Epithelial cell of proximal tubule (primary cell): ENCODE measurements around a stretch of chr13.

- RAMPAGE, long total RNA, result no peak
- RRBS, result 6% methylated on average over 10 of the region's 71 CpGs
Measured at GRCh38 chr13:22925740-22926855, 254.7 kb upstream of the SGCG start.

DNA sequence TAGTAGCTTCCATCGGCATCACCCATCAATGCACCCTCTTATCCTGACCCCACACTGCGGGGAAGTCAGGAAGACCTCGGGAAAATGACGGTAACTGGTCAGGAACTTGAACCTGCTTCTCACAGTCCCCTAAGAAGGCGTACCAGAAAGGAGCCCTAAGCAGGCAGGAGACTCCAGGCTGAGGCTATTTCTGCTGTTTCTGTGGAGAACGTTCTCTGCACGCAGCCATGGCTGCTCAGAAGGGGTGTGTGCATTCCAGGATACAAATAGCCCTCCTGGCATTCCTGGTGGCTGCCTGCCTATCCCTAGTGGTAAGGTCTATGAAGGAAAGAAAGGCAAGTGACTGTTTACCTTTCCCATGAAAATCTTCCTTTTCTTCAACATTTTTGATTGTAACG is 2.5 kb downstream of the SGCG start:
- RAMPAGE, long total RNA, result no peak
- RRBS, result no CpG with 5 or more reads among the region's 8 CpGs

DNA sequence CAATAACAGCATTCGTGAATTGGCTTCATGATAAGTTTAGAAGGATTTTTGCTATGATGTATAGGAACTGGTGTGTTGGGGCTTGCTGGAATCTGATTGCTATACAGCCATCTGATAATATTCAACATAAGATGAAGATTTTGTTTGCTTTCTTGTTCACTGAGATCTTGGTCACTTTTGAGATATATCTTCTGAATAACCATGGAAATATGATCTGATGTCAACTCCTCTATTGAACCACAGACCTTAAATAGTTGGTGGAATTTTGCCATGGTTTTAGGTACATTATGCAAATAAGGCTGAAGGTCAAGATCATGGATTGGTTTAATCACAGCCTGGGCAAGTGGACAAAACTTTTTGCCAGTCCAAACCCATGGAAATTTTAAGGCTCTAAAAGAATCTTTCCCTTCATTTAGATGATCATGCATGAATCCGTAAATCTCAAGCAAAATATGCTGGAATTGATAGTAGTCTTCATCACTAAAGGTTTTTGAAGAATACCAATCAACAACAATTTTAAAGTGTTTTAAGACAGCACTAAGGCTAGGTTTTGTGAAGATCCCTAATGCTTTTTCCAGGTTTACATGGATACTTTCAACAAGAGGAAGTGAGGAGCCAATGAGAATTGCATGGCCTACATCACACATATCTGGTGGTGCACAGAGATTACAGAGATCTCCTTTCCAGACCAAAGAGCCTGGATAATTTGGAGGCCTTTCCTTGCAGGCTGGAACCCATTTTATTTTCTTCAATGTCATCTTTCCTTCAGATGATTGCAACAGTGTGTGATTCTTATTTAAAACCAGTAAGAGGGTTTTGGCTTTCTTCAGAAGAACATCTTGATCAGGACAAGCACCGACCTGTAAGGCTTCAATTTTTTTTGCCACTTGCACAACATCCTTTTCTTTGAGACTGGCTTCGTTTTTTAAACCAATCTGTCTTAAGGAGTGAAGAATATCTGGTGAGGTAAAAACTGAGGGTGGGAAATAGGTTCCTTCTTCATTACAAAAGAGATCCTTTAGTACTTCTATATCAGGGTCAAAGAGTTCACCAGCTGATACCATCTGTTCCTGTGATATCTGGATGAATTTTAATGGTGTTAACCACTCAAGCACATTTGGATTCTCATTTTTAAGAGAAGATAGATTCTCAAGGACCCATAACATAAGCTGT is 93.4 kb downstream of the SACS start:
- RAMPAGE, long total RNA, result no peak
- RRBS, result no CpG with 5 or more reads among the region's 4 CpGs

DNA sequence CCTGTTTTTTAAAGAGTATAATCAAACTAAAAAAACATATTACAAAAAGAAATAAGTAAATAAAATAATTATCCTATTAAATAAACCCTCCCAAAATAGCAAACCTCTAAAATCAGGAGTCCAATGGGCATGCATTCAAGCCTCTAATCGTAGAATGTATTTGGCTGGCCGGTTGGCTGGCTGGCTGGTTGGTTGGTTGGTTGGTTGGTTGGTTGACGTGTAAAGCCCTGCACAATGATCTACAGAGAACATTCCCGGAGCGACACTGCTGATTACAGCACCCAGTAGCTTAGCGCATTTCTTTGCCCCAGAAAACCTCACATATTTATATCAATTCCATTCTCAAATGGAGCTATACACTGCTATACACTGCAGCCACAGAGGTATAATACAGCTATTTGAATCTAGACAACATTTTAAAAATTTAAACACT is 65.6 kb downstream of the SACS start:
- RAMPAGE, long total RNA, result no peak
- RRBS, result 98% methylated on average over 1 of the region's 6 CpGs

GRCh38 chr13:23506479-23507286 is 63.5 kb upstream of the TNFRSF19 start:
- RAMPAGE, long total RNA, result no peak
- RRBS, result no CpG with 5 or more reads among the region's 12 CpGs

GRCh38 chr13:23762598-23763052 is 126.6 kb downstream of the MIPEP start:
- RAMPAGE, long total RNA, result no peak
- RRBS, result no CpG with 5 or more reads among the region's 6 CpGs

- RAMPAGE, long total RNA, result no peak
- RRBS, result no CpG with 5 or more reads among the region's 3 CpGs
Measured at GRCh38 chr13:23778710-23779339, 110.4 kb downstream of the MIPEP start.

- RAMPAGE, long total RNA, result no peak
- RRBS, result 39% methylated on average over 2 of the region's 16 CpGs
Measured at GRCh38 chr13:23946095-23946325, 56.8 kb upstream of the MIPEP start.

DNA sequence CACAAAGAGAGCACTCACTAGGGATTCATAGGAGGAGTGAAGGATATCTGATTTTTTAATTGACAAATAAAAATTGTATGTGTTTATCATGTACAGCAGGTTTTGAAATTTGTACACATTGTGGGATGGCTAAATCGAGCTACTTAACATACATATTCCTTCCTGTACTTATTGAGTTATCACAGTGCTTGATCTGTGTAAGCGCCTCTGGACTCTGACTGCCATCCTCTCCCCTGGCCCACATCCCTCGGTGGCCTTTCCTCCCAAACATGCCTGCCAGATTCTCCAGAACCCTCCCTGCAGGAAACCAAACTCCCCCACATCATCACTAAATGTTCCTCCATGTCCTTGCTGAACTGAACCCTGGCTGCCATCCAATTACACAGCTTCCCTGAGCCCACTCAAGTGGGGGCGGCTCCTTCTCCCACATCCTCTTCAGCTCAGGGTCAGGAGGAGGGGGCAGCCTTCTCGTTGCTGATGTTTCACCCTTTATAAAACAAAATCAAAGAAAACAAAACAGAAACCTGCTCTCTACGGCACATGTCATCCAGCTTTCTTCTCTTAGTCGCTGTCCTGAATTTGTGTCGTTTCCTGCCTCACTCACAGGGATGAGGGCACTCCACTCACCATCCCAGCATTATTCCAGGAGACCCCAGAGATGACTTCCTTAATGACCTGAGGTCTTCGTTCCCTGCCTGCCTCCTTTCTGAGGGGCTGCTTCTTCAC is 97.1 kb upstream of the SPATA13 start:
- RAMPAGE, long total RNA, result no peak
- RRBS, result no CpG with 5 or more reads among the region's 9 CpGs

DNA sequence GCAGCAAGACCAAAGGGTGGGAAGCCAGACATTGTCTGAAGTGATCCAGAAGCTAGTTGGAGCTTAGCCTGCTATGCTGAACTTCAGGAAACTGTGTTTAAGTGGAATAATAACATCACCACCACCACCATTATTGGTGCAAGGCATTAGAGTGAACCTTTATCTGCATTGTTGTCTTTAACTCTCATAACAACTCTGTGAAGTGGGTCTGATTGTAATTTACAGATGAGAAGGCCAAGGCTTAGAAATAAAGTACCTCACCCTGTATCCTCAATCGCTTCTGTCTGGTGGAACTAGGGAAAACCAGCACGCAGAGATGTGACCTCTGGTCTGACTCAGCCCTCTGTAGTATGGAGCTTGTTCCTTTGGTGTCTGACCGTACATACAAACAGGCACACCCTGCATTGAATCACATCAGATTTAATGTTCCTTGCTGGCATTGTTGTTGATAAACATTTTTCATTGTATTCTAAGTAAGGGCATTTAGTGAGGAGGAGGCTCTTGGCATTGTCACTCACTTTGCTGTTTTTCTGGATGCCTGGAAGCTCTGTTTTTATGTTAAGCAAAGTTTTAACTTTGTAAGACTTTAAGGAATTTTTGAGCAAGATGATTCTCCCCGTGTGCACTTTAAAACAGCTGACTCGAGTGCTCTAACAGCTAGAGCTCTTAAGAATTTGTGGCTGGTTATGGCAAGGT is 89.1 kb upstream of the SPATA13 start:
- RAMPAGE, long total RNA, result no peak
- RRBS, result no CpG with 5 or more reads among the region's 5 CpGs

GRCh38 chr13:24074860-24075350 is 85.6 kb upstream of the SPATA13 start:
- RAMPAGE, long total RNA, result no peak
- RRBS, result no CpG with 5 or more reads among the region's 2 CpGs

GRCh38 chr13:24130225-24130765 is 30.2 kb upstream of the SPATA13 start:
- RAMPAGE, long total RNA, result no peak
- RRBS, result no CpG with 5 or more reads among the region's 9 CpGs

DNA sequence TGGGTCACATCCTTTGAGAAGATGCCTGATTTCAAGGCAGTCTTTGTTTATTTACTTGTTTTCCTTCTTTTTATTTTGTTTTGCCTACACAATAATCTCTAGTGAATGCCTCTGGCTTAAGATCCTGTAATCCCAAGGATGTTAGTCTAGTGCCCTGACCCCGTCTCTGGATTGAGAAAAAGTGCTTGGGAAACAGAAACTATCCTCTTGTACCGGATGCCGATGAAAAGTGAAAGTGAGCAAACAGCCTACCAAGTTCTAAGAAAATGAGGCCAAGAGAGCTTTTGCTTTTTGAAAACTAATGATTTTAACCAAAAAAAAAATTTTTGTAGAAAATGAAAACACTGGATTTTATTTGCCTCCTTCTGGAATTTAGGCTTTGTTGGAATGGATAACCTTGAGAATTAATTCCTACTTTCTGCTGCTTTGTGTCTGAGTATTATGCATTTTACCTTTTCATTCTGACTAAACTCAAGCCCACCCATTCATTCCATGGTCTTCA is 42.0 kb upstream of the C1QTNF9 start:
- RAMPAGE, long total RNA, result no peak
- RRBS, result no CpG with 5 or more reads among the region's 3 CpGs

DNA sequence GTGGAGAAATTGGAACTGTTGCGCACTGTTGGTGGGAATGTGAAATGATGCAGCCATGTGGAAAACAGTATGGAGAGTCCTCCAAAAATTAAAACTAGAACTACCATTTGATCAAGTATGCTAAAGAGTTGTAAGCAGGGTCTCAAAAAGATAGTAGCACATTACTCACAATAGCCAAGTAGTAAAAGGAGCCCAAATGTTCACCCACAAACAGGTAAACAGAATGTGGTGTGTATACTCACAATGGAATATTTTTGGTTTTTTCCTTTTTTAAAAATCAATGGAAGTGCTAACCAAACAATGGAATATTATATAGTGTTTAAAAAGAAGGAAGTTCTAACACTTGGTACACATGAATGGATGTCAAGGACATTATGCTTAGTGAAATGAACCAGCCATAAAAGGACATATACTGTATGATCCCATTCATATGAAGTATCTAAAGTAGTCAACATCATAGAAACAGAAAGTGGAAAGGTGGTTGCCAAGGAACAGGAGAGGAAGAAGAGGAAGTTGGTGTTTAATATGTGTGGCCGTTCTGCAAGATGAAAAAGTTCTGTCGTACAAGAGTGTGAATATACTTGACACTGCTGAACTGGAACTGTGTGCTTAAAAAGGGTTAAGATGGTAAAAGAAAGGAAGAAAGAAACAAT is 33.2 kb upstream of the C1QTNF9 start:
- RAMPAGE, long total RNA, result no peak
- RRBS, result no CpG with 5 or more reads among the region's 3 CpGs

DNA sequence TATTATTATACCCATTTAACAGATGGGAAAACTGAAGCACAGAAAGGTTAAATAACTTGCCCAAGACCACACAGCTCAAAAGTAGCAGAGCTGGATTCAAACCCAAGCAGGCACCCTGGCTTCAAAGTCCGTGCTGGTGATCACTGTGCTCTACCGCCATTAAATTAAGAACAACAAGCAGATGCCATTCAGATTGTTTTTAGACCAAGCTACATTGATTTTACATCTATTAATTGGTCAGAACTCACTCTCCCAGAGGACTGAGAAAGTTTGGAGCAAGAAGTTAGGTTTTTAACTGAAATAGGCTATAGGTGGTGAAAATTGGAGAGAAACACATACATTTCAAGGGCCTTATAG is 13.6 kb upstream of the C1QTNF9 start:
- RAMPAGE, long total RNA, result no peak
- RRBS, result no CpG with 5 or more reads among the region's 2 CpGs

DNA sequence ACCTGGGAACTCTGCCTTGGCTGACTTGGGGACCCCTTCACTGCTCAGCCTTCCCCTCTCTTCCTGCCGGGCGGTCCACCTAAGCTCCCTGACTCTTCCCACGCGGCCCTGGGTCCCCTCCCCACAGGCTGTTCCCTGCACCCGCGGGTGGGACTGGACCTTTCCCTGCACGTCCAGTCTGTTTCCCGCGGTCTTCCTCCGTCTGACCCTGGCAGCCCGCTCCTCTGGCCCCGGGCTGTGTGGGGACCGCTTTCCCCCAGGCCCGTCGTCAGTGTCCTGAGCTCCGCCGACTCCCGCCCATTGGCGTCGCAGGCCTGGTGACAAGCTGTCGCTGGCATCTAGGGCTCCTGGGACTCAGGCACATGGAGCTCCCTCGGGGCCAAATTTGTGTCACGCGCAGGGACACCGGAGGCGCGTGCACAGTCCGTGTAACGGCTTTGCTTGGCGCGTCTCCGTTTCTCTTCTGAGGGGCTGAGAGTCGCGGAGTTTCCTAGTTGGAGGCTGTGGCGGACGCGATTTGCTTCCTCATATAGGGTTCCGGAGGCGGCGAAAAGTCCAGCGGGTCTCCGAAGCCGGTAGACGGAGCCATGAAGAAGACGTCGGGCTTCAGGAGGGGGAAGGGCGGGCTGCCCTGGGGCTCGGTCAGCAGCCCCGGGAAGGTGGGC is 28.9 kb upstream of the PARP4 start:
- RAMPAGE, long total RNA, result no peak
- RRBS, result no CpG with 5 or more reads among the region's 49 CpGs

DNA sequence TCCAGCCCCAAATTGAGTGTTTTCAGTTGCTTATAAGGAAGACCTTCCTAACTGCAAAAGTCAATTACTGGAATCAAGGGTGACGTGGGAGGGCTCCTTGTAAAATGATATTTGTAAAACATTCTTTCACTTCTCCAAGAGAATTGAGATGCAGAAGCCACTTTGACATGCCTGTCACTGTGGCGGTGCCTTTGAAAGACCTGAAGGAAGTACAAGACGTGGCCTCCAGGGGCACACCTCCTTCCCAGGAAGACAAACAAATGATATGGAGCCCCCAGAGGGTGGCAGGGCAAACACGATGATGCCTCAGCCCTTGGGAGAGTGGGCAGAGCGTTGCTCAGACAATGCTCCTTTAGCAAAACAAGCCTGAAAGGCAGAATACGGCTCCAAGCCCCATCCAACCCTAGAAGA is 9.3 kb upstream of the ATP12A start:
- RAMPAGE, long total RNA, result no peak
- RRBS, result no CpG with 5 or more reads among the region's 6 CpGs

GRCh38 chr13:25117198-25117639 is 21.3 kb downstream of the PABPC3 start:
- RAMPAGE, long total RNA, result no peak
- RRBS, result 48% methylated on average over 11 of the region's 18 CpGs

GRCh38 chr13:25288846-25289485 is 1.7 kb upstream of the MTMR6 start:
- RAMPAGE, long total RNA, result no peak
- RRBS, result no CpG with 5 or more reads among the region's 2 CpGs

DNA sequence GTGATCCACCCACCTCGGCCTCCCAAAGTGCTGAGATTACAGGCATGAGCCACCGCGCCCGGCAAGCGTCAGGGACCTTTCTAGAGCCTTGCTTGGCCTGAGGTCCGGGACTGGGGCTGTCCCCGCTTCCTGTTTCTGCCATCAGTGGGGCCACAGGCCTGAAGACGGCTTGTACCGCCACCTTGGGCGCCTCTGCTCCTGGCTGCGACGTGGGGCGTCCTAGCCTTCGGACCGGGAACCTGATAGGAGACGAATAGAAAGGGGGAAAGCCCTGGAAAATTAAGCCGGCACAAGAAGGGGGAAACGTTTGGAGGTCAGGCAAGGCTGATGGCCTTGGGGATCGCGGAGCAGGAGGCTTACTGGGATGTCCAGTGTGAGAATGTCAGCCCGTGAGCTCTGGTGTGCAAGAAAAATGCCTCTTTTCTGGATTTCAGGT is 35.1 kb downstream of the RNF6 start:
- RAMPAGE, long total RNA, result no peak
- RRBS, result 0% methylated on average over 1 of the region's 21 CpGs